Hematopoietic multipotent progenitor cell (in vitro differentiated cells): ENCODE measurements around a stretch of chr5.

DNA sequence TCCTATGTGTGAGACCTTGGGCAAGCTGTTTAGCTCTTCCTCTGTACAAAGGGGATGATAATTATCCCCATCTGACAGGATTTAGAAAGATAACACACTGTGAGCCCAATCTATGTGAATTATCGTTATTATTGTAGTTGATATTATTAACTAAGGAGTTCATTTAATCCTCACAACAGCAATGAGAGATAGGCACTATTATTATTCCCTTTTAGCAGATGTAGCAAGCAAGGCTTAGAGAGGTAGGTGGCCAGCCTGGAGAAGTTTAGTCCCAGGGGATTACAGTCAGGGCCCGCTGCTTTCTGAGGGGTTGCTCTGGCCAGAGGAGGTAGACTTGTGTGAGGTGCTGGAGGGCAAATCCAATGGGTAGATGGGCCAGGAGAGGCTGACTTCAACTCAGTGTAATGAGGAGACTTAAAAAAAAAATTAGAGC, 15.8 kb upstream of the NDST1 start:
- CAGE, long polyA plus RNA, result no peak

DNA sequence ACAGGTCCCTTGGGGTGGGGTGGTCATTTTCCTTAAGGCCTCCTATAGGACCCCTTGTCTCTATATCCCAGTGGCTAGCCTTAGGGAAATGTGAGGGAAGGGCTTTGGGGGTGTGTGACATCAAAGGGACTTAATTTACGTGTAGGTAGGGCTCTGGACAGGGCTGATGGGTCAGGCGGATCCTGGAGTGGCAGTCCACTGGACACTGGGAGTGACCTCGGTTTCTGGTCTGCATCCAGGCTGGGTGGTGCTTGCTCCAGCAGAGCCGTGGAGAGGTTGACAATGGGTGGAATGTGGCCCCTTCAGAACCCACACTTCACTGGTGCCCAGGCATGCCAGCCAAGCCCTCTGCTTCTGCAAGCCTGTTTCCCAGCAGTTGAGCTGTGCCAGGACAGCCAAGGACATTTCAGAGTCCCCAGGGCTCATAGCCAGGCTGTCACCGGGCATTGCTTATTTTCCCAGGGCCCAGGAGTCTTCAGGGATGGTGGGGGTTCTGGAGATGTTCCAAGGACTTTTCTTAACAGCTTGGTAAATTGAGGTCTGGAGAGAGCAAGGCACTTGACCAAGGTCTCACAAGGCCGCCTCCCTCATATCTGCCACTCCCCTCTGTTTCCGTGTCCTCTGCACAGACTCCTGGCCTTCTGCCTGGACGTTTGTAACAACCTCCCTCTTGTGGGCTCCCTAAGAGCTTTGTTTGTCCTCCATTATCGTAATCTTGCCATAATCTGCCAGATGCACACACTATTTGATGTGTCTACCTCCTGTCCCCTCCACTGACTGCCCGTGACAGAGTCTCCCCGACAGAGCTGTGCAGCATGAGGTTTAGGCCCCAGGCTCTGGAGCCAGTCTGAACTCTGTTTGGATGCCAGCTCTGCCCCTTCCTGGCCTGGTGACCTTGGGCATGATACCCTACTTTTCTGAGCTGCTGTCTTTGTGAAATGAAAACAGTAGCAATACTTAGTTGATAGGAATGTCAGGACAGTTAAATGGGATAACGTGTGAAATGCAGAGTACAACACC, 3.8 kb upstream of the NDST1 start:
- CAGE, long polyA plus RNA, result no peak

DNA sequence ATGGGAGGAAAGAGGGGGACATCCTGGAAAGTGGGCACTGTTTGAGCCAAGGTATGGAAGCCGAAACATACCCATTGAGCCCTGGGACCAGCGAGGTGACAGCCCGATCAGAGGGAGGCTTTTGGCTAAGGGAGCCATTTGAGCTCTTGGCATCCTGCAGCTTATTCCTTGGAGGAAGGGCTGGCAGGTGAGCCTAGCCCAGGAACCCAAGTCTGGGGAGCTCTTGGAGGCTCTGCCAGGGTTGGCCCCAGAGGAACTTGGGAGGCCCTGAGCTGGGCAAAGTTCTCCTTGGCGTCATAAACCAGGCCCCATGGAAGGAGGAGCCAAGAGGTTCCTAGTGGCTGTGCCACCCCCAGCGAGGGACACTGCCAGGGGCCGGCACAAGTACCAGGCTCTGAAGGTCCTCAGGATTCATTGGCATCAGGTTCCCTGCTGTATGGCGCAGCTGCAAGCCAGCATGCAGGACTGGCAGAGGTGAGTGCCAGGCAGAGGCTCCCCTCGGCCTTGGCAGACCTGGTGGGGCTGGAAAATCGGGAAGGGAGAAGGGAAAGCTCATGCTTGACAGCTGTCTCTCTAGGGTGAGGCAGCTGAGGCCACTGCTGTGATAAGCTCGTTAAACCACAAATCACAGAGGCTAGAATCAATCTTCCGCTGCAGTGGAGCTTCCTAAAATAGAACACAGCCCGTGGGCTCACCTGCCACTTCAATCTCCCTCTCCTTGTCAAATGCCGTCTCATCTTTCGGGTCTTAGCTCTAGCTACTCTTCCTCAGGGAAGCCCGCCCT, 54.6 kb upstream of the SYNPO start:
- CAGE, long polyA plus RNA, result no peak

DNA sequence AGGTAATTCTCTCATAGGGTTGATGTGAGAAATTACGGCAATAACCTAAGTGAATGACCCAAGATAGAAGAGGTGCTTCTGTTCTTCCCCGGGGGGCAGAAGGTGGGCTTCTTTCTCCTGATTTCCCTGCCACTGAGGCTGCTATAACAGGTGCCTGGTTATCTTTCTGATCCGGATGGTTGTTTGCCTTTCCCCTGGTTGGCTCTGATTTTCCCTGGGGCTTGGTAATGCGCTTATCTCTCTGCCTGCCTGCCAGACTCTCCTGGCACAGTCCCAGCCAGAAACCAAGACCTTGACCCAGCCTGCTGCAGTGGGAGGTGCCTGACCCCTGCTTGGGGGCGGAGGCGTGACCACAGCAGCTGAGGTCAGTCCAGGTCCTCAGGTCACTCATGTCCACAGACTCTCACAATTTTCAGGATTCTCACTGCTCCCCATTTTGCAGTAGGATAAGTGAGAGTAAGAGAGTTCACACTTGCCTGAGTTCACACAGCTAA, 24.5 kb upstream of the SYNPO start:
- CAGE, long polyA plus RNA, result no peak

DNA sequence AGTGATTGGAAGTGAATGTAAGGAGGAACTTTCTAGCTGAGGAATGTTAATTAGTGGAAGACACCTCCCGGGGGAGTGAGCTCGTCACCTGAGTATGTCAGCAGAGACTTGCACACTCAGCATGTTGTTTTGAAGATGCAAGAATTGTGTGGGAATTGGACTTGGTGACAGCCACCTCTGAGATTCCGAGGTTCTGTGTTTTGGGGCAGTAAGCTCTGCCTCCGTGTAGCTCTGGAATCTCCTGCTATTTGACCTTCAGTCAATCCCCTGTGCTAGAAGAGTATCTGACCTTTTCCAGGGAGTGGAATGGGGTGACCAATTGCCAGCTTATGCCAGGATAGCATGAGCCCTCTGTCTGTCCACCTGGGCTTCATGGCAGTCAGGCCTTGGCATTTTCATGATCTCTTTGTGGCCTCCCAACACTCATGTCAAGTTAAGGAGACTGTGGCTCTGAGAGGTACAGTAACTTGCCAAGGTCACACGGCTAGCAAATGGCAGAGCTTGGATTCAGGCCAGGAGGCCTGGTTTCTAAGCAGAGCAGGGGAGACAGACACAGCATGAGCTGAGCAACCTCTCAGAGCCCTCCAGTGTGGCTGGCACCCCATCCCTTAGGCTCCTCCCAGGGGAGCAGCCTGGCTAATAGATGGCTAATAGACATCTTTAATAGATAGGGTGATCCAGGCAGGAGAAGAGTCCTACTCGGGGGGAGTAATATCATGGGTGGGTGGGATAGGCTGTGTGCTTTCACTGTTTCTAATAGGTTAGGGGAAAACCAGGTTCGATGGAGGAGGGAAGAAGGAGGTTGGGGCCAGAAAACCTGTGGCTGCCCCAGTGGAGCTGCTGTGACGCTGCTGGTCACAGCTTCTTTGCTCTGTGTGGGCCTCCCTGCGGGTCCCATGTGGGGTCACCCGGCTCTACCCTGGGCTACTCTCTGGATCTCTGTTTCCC, 4.0 kb downstream of the SYNPO start:
- CAGE, long polyA plus RNA, result no peak

DNA sequence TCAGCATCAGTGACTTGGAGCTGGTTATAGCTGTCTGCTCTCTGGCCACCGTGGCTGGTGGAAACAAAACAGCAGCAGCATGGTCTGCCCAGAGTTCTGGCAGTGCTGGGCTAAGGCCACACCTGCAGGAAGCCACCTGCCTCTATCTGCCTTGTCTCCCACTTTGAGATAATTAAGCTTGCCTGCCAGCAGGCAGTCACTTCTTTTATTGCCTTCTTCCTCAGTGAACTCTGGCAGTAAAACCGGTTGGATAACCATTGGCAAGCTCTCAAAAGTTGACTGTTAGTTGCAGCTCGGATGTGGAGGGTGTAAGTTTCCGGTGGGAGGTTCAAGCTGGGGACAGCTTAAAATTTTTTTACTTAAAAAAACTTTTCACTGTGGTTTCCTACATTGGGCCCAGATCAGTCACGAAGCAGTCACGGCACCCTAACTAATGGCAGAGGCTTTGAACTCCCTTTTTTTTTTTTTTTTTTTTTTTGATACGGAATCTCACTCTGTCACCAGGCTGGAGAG, 5.0 kb downstream of the SMIM3 start:
- CAGE, long polyA plus RNA, result no peak

DNA sequence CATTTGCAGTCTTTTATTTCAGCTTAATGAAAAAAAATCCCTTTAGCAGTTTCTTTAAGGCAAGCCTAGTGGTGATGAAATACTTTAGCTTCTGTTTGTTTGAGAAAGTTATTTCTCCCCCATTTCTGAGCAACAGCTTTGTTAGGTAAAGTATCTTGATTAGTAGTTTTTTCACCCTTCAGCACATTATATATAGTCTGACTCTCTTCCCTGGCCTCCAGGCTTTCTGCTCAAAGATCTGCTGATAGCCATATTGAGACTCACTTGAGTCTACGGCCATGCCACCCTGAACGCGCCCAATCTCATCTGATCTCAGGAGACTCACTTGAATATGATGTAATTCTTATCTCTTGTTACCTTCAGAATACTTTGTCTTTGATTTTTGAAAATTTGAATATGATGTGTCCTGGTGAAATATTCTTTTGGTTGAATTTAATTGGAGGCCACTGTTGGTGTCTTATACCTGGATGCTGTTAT, 21.9 kb upstream of the ZNF300 start:
- CAGE, long polyA plus RNA, result no peak

GRCh38 chr5:150999995-151000412, 20.4 kb upstream of the GPX3 start:
- CAGE, long polyA plus RNA, result no peak

- CAGE, long polyA plus RNA, result no peak
Observed at GRCh38 chr5:151006696-151007062, 13.7 kb upstream of the GPX3 start.

GRCh38 chr5:151030255-151030949, 10.0 kb downstream of the GPX3 start:
- CAGE, long polyA plus RNA, result no peak

DNA sequence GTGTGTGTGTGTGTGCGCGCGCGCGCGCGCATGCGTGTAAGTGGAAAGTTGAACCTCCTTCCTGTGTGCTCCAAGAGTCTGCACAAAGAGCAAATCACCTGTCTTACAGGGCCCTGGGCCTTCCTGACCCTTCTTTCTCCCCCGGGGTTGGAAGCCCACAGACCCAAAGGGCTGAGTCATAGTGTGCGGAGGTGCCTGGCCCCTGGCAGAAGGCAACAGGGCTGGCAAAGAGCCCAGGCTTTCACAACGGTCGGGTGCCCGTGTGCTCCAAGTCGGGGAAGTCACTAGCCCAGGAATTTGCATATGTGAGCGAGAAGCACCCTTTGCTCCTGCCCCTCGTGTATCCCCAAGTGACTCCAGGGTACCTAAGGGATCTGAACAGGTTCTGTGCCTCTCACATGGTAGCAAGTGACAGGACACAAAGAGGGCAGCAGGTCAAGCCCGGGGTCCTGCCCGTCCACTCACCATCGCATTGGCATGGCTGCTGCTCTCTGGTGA, 20.9 kb downstream of the TNIP1 start:
- CAGE, long polyA plus RNA, result no peak

DNA sequence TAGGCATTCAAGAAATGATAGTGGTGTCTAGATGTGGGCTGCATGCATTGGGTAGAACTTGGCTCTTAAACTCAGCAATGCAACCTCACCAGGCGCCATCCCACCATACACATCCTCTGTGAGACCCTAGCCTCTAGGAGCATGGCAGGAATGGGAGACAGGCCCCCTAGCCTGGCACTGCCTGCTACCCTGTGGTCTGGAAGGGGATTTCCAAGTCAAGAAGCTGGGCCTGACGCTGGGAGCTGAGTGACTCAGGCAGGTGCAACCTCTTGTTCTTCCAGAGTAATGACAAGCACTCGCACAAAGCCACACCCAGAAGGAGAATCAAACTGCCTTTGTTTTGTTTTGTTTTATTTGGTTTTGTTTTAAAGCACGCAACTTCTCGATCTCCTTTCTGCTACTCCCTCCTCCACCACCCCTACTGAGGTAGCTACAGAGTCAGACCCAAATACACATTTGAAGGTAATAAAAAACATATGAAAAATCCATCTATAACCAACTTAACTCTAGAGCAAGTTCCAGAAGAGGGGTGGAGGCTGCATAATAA, 2.5 kb upstream of the TNIP1 start:
- CAGE, long polyA plus RNA, result no peak

DNA sequence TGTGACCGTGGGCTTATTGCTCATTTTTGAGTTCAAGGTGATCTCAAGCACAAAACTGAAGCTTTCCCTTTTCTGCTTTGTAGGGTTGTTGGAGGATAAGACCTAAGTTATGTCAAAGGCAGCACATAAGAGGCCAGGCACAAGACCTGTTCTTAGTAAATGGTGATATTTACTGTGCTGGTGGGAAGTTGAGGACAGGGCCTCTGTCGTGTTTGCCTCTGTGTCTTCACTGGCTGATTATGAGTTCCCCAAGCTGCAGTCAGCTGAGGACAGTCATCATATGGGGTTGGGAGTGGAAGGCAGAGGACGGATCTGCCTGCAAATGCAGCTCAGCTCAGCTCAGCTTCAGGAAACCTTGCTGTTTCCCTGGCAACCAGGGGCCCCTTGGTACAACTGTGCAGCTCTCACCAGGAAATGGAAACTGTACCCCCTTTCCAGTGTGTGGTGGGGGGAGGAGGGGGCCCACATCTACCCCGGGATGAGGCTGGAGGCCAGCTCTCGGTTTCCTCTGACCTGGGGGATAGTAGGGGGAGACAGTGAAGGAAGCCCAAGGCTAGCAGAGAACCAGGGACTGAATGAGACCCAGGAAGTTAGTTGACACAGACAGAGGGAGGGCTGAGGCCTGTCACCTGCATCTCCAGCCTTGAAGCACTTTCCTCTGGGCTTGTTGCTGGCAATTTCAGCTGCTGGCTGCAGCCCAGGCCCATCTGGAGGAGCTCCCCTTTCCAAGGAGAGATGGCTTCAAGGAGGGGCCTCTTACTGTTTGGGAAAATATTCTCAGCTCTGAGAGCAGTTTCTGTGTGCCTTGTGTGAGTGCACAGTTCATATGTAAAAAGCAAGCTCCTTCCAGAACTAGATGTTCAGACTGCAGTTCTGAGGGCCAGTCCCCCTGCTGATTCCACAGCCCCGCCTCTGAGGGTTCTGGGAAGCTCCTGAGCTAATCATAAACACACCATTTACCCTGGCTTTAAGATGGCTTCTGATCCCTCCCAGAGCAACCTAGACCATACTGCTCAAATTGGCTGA, 7.0 kb downstream of the ANXA6 start:
- CAGE, long polyA plus RNA, result no peak

DNA sequence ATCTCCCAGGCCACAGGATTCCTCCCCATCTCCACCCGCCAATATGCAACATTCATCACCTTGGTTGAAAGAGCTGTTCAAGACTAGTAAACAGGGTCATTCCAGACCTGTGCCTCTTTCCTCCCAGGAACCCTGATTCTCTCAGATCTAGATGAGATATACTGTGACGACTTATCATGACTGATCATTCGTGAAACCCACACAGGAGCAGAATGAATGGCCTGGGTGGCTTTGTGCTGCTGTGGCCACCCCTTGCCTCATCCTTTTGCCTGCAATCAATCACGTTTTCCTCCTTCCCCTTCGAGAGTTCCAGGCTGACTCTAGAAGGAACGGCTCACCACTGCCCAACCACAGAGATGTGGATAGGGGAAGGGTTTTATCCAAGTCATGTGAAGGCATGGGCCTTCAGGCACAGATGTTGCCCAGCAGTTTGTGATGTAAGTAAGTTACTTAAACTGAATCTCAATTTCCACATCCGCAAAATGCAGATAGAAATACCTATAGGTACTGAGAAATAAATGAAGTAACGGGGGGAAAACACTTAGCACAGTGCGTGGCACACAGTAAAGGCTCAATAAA, 5.8 kb downstream of the ANXA6 start:
- CAGE, long polyA plus RNA, result no peak

DNA sequence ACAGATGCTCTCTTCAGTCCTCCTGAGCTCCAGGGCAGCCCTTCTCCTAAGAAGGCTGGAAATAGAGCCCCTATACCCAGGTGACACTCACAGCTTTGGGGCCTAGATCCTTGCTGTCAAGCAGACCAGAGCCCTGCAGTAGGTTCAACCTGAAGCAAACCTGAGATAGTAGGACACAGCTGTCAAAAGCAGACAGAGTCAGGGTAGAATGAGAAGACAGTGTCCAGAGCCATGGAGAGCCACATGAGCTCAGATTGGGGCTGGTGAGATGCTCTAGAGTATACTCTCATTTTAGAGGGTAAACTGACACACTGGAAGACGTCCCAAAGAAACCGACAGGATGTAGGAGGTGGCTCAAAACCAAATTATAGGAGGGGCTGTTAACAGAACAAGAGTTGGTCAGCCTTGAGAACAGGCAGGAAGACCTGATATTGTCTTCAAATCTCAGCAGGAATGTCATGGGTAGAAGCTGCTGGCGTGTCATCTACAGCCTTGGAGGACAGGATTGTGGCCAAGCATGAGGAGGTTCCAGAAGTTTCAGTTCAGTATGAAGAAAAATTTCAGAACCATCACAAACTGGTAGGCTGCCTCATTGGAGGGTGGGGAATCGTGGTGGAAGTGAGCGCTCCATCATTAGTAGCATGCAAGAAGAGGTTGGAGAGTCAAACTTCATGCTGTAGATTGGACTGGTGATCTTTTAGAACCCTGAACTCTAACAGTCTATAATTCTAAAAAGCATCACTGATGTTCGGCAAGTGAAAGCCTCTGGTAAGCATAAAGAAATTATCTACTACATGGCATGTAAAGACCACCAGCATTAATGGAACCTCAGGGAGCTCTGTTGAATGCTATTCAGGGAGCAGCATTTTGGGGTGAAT, 11.3 kb downstream of the CCDC69 start:
- CAGE, long polyA plus RNA, result no peak

- CAGE, long polyA plus RNA, result no peak
Observed at GRCh38 chr5:151222914-151223587, 841 bp downstream of the CCDC69 start.

DNA sequence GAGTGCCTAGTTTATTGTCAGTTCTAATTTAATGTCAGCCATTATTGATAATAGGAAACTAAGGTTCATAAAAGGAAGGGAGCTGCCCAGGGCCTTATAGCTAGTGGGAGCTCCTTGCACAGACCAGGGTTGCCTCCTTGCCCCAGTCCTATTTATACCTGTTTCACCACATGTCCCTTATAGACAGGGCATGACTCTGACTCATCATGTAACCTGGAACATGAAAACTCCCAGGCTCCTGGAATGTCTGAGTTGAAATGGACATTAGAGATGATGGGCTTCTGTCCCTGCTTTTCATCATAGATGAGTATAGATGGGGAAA, 21.1 kb downstream of the FAT2 start:
- CAGE, long polyA plus RNA, result no peak

DNA sequence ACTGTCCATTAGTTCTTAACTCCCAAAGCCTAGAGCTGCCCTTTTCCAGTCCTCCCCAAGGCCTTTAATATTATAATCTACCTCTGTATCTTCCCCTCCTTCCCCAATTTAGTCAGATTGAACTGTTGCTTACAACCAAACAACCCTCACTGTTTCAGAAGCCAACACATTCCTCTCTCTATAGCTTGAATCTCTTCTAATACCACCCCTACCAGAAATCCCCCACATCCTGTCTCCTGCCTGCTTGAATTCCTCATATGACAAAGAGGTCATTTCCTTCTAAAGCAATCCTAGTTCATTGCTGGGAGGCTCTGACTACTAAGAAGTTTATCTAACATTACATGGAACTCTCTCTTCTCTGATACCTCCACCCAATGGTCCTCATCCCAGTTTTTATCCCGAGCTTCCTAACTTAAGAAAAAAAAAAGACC, 11.1 kb downstream of the SPARC start:
- CAGE, long polyA plus RNA, result no peak

DNA sequence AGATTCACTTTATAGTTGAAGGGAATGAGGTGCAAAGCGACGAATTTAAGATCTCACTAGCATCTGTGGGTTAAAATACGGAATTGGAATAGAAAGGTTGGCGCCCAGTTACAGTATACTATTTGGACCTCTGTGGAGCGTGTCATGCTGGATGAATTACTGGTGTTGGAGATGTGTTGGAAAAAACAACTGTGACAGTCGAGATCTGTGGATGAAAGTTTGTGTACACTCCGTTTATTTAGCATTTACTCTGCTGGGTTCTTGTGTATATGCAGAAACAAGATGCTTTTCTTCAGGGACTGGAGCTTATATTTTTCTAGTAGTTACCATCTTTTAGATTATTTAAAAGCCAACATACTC, 1.4 kb downstream of the G3BP1 start:
- CAGE, long polyA plus RNA, result no peak

DNA sequence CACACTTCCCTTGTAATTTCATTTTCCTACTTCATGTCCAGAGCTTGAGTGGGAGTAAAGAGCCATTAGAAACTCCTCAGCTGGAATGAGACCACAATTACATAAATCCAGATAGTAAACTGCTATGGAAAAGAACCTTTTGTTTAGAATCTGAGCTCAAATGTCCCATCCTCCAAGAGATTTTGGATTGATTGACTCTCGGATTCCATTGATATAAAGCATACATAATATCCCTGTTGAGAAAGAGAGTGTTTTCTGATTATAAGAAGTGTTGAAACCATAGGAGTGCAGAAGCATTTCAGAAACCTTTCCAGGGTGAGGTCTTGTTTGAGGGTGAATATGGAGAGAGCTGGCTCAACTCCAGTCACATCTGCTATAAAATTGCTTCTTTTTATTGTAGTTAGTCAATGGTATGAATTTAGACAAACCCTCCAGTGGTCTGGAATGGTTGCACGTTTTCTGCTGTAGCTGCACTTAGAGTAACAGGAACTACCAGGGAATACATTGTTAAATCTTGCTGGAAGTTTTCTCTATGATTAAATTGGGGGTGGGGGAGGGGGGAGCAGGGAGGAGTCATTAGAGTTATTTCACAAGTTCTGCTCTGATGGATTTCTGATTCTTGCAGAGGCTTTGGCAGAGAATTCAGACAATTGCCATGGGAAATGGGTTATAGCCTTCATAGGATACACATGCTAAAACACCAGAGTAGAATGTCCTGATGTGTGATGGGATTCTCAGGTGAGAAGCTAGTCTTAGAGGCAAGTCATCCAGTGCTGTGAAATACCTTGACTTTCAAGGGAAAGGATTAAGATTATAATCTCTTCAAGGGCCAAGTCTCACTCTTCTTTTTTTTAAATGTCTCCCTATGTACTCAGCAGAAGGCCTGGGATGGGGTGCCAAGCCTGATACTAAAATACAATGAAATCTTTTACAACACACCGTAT, 43.9 kb downstream of the G3BP1 start:
- CAGE, long polyA plus RNA, result no peak